Monocyte (primary cell): ENCODE data around the gene PIRT.

DNA sequence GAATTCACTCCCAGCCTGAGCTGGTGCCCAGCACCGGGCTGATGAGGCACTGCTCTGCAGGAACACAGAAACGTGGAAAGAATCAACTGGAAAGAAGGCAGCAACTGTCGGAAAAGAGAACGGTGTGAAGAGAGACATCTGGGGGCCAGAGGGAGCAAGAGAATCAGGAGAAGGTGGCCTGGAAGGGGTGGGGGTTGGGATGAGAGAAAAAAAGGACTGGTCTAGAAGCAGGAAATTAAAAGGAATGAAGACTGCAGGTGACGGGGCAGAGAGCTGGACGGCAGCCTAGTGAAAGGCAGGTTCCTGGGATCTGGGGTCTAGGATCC, 239.5 kb downstream of the NTN1 start:
- PRO-cap, 2 experiments, result no peak in any of the 2 experiments

DNA sequence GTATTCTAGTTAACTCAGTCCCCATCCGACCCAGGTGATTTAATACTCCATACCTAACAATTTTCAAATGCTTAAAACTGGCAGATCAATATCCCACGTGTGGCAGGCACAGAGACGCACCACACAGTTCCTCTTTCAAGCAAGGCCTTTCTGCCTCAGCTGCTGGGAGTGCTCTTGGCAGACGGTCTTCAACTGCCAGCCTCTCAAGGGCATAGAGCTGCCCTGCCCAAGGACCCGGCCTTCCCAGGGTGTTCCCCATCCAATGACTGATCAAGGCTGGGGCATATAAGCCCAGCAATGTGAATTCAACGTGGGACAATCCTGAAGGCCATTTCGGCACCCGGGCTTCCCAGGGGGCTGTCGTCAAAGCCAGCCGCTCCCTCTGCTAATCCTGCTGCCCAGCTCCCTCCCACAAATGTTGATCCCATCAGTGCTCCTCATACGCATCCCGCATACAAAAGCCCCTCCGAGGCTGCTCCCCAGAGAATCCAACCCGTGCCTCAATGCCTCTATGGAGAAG, 107.1 kb downstream of the STX8 start:
- PRO-cap, 2 experiments, result no peak in any of the 2 experiments

DNA sequence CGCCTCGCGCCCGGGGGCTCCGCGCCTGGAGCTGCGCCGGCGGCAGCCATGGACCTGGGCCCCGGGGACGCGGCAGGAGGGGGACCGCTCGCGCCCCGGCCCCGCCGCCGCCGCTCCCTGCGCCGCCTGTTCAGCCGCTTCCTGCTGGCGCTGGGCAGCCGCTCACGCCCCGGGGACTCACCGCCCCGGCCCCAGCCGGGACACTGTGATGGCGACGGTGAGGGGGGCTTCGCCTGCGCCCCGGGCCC, 192 bp downstream of the USP43 start:
- PRO-cap, 2 experiments, result no peak in any of the 2 experiments

DNA sequence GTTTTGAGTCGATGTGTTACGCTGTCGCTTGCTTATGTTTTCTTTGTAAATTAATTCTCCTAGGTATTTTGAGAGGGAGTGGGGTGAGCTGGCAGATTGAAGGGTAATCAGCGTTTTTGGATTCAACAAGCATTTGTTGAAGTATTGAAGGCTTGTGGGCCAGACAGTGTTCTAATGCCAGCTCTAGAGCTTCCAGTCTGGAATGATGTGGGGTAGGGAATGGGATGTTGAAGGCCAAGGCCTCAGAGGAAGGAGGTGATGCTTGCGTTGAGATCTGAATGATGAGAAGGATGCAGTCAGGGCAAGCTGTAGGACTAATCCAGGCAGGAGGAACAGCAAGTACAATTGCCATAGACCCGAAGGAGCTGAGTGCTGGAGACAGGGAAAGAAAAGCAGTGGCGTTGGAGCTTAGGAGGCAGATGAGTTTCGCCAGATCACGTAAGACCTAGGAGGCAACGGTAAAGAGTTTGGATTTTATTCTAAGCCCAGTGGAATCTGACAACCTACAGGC, 1.0 kb downstream of the USP43 start:
- PRO-cap, 2 experiments, result no peak in any of the 2 experiments

- PRO-cap, 2 experiments, result peak in 1 of 2 experiments; most common plus-strand start chr17:10051367 (in 1)
These were observed 146.2 kb upstream of the RCVRN start for GRCh38 chr17:10051248-10051606.

DNA sequence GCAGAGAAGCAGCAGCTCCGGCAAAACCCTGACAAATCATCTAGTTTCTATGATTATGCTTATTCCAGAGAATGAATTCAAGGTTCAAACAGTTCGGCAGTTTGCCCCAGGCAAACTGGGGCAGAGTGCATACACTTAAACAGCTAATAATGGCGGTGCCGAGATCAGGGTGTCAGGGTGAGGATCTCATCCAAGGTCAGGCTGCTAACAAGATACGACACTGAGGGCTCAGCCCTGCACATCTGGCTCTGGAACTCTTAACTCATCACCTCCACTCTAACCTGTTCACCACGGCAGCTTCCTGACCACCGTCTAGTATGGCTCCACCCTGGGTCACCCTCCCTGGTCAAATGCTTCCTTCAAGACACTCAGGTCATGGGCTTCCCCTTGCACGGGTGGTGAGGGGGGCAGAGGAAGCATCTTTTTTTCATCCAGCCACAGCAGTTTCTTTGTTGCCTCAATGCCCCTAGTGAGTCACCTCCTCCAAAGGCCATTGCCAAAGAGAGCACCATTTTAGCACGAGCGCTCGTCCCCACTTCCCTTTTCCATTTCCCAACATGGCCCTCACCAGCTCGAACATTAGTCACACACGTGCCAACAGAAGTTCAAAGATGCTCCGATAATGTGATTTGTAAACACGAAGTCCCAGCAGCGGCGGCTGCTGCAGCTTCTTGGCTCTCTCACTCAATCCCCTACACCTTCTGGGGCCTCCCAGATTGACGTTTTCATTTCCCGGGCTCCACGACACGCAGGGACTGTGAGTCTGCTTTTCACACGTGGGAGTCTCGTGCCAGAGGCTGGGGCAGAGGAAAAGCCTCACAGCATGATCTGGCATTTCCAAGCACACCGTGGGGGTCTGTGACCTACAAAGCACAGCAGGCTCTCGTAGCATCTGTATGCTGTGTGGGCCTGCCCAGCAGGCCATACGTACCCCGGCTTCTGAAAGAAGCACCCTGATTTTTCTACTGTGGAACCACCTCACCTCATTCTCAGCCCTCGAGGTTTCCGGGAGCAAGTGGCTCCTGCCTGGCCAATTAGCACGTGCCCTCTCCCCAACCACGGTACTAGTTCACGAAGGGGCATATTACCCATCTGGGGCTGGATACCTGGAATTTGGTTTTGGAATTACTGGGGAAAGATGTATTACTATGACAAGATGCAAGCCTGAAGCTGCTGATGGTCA, 134.6 kb downstream of the GAS7 start:
- PRO-cap, 2 experiments, result peak in 2 of 2 experiments; most common plus-strand start position 608 of the sequence (in 1); most common minus-strand start position 348 of the sequence (in 1)

DNA sequence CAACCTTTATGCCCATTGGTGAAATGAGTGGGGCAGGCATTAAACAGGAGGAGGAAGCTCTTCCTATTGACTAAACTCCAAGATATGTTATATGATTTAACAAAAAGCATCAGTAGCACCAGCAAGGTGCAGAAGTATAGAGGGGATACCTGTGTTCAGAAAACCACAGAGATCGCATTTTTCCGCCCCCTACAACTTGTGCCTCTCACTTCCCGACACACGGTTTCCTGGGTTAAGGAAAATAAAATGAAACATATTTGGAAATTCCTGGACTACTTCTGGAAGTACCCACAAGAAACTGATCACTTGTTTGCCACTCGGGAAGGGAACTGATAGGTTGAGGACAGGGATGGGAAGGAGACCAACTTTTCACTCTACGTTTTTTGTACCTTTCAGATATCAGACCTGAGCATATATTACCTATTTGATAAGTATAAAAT, 85.0 kb downstream of the GAS7 start:
- PRO-cap, 2 experiments, result no peak in any of the 2 experiments

DNA sequence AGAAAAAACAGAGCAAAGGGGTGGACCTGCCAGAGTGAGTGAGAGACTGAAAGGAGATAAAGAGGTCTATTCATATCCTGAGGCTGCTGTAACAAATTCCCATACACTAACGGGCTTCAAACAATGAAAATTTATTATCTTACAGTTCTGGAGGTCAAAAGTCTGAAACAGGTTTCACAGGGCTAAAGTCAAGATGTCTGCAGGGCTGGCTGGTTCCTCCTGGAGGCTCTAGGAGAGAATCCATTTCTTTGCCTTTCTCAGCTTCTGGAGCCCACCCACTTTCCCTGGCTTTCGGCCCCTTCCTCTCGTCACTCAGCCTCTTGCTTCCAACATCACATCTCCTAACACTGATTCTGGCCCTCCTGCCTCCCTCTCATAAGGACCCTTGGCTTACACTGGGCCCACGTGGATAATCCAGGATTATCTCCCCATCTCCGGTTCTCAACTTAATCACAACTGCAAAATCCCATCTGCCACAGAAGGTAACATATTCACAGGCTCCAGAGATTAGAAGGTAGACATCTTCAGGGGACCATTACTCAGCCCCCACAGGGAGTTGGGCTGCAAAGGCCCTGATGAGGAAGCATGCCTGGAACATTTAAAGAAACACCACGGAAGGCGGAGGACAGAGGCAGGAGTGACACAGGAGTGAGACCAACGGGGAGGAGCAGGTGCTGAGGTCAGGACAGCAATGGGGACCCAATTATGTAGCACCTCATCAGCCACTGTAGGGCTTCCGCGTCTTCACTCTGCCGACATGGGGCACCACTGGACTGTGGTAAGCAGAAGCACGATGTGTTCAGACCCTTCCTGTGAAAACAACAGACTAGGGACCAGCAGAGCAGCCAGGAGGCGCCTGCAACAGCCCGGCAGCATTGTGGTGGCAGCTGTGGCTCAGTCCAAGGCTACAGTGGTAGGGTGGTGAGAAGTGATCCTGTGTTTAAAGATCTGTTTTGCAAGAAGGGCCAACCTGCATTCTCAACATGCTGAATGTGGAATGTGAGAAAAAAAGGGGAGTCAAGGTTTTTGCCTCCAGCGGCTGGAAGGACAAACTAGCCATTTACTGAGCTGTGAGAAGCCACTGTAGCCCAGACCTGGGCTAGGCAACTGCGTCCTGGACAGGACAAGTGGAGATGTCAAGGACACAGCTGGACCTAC, 81.1 kb downstream of the GAS7 start:
- PRO-cap, 2 experiments, result no peak in any of the 2 experiments

- PRO-cap, 2 experiments, result no peak in any of the 2 experiments
These were observed 31.8 kb downstream of the GAS7 start for GRCh38 chr17:10166617-10166963.

DNA sequence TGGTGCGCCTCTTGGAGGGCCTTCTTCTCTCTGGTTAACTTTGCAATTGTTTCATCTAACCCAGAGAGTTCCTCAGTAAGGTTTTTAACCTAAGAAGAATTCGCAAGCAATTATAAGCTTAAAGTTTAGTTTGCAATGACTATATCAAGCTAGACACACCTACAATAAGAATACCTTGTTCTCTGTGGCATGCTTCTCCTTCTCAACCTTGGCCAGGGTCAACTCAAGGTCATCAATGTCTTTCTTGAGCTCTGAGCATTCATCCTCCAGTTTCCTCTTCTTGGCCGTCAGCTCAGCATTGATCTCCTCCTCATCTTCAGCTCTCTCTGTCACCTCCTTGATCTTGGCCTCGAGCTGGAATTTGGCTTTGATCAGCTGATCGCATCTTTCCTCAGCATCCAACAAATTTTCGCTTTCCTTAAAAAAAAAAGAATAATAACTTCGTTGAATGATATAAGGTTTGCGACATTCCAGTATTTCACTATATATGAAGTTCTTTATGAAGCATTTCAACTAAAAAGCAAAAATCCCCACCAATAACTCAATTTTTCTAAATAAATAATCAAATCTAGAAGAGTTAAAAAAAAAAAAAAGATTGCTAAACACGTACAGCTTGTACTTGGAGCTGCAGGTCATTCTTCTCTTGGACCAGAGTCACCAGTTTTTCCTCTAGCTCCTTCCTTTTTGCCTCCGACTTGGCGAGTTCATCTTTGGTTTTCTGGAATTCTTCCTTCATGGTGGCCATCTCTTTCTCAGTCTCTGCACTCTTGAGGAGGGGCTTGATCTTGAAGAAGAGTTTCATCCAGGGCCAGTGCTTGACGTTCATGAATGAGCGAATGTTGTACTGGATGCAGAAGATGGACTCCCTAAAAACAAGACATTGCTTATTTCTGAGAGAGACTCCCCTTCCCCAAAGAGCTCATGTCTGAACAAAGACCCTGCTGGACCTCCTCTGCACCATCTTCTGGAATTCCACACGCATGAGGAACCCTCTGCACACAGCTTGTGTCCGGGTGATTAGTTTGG, 17.4 kb downstream of the MYH3 start:
- PRO-cap, 2 experiments, result no peak in any of the 2 experiments

GRCh38 chr17:10733542-10734175, 3.8 kb upstream of the TMEM220 start:
- PRO-cap, 2 experiments, result no peak in any of the 2 experiments

DNA sequence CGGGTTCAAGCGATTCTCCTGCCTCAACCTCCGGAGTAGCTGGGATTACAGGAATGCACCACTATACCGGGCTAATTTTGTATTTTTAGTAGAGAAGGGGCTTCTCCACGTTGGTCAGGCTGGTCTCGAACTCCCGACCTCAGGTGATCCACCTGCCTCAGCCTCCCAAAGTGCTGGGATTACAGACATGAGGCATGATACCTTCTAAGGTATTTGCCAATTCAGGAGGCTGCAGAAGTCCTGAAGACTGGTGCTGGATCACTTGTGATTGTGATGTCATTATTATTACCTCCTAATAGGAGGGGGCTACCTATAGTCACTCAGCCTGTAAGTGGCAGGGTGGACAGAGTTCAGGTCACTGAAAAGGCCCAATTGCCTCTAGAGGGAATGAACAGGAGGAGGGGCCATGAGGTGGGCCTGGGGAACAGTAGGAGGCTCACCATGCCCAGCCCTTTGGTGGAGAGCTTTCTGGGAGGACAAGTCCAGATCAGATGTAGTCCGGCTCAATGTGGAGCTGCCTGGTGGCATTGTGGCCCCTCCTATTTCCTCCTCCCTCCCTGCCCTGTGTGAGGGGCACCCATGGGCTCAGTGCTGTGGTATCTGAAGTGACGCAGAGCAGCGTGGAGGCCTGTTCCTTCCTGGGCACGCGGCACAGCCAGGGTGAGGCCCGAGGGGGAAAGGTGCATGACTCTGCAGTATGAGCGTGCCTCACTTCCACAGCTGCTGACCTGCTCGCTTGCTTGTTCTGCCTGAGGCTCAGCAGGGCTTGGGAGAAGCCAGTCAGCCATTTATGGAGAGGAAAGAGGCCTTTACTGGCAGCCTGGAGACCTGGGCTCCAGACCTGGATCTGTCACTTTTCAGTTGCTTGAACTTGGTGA, 12.0 kb downstream of the TMEM238L start:
- PRO-cap, 2 experiments, result no peak in any of the 2 experiments

DNA sequence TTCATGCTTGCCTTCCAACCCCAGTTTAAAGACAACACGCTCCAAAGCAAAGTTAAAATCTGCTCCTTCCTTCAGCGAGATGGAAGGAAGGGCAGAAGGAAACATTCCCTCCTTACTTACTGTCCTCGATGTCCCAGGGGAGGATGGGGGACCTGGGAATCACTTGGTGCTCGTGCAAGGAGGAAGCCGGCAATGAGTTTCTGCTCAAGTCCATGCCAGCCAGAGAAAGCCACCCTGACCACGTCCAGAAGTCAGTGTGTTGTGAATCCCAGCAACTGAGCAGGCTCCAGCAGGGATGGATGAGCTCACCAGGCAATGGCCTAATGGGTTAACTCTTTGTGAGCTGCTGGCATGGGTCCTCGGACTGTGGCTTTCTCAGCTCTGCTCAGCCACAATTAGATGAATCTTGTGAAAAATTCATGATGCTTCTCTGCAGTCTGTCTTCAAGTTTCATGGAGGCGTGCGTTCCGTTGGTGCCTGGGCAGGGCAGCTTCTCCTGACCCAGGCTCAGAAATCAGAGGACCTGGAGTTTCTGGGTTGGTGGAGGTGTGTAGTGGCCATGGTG, at the start of gene PIRT:
Gene PIRT (minus strand): TSS at position 263 of the 565 bp plus-strand sequence.
- PRO-cap, 2 experiments, result no peak in any of the 2 experiments

DNA sequence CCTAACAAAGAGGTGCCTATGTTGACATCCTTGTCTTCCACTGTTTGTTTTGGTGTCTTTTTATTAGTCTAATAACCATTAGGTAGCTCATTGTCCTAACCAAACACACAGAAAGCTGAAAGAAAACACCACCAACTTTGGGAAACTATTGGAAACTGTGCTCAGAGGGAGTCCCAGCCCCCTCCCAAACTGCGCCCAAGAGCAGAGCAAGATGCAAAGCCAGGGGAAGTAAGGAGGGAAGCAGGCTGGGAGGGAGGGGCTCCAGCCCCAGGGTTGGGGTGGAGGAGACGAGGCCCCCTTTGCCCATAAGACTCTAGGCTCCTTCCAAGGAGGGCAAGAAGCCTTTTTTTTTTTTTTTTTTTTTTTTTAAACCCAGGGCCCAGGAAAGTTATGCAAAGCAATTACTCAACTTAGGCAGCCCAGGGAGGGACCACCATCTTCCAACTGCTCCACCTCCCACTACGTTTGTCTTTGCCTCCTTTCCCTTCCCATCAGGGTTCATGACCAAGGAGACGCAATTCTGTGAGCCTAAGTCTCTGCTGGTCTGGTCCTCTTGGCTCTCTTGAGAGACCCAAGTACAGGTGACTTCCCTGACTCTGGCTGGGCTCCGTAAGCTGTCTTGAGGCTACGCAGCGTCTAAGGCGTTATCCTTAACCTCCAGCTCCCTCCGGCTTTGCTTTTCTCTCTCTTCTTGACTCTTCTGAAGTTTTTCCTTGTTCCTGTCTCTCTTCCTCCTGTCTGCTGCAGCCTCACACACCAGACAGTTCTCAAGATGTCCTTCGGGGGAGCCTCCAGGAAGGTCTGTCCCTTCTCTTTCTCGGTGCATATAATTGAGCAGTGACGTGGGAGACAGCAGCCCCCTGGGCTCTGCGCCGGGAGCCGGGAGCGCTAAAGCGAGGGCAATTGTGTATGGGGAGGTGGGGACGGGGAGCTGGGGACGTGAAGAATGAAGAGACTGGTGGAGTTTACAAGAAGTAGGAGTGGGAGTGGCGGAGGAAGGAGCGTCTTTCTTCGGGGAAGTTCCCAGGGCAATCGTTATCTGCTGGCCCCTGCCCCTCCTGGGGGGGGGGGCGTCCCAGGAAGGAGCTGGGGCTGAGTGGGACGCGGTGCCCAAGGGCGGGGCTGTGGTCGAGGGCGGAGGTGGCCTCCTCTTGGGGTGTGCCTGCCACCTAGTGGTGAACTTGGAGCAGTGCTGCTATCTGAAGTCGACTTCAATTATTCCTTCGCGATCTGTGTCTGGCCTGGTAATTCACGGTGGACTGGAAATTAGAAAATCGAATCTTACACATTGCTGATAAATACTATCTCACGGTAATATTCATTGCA, 6.7 kb upstream of the PIRT start:
- PRO-cap, 2 experiments, result no peak in any of the 2 experiments

DNA sequence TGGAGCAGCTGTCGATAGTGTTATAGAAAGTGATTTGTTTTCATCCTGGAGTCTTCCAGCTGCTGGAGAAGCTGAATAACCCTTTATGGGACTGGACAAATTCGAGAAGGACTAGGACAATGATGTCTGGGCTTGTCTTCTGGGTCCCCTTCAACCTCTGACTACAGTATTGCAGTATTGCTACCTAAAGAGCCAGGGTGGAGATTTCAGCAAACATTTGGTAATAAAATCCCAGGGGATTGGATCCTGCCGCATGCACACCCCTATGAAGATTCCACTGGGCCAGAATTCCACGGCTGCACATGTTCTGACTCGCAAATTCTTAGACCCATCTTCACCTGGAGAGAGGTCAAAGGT, 93.5 kb upstream of the PIRT start:
- PRO-cap, 2 experiments, result peak in 2 of 2 experiments; most common plus-strand start position 285 of the sequence (in 2)

- PRO-cap, 2 experiments, result no peak in any of the 2 experiments
These were observed 120.8 kb downstream of the MAP2K4 start for GRCh38 chr17:12141236-12142173.

DNA sequence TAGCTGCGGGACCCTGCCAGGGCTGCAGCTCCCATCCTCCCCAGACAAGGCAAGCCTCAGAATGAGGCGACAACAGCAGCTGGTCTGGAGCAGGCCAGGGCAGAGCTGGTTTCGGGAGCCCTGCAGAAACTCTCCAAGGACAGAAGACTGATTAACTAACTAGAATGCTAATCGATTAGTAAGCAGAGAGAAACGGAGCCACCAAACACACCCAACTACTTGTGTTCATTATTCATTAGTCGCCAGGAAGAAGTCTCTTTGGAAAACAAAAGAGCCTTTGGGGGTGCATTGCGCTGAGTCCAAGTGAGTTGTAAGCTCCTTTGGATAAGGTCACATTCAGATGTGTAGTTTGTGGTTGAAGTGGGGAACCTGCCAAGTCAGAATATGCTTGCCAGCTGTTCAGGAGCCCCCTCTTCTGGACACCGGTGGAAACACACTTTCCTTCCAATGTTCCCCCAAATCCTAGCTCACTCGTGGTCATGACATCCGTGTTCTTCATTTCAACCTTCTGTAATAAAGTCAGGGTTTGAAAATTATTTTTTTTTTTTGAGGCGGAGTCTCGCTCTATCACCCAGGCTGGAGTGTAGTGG, 47.2 kb upstream of the ARHGAP44 start:
- PRO-cap, 2 experiments, result no peak in any of the 2 experiments

DNA sequence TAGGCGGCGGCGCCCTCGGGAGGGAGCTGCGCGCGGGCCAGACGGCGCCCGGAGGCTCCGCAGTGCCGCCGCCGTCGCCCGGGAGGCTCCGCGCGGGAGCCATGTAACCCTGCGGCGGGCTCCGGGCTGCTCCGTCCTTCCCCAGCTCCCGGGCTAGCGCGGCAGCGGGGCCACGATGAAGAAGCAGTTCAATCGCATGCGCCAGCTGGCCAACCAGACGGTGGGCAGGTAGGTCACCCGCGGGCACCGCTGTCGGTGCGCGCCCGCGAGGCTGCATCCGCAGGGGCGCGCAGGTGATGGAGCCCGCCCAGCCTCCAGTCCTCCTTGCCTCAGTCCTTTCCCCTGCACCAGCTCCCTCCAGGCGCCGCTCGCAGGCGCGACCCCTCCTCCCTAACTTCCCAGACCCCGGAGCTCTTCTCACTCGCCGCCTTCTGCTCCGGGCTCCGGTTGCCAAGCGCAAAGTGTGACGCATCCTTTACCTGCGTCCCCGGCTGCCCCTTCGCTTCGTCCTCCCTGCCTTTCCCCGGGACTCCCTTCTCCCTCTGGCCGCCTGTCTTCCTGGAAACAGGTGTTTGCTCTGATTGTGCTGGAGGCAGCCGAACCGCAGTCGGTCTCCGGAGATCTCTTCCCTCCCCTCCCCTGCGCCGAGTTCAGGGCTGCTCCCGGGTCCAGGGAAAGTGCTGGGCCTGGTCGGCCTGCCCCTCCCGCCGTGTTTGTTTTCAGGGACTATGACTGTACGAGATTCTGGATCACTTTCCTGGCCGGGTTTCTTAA, 553 bp downstream of the ARHGAP44 start:
- PRO-cap, 2 experiments, result no peak in any of the 2 experiments

GRCh38 chr17:13751125-13751544, 149.4 kb upstream of the HS3ST3A1 start:
- PRO-cap, 2 experiments, result no peak in any of the 2 experiments

- PRO-cap, 2 experiments, result peak in 2 of 2 experiments; most common plus-strand start chr17:14302274 (in 1); most common minus-strand start chr17:14302111 (in 1)
These were observed 1.0 kb downstream of the HS3ST3B1 start for GRCh38 chr17:14301793-14302408.